Skeletal muscle tissue (tissue), 7 donors: ENCODE measurements around the genes ITGB1BP2 and OGT.

GRCh38 chrX:71300937-71302189 lies at the start of gene ITGB1BP2:
TSS of gene ITGB1BP2 (plus strand) at chrX:71301750.
- PRO-cap, 3 experiments: peak in 2 of 3 experiments; most common plus-strand start chrX:71301750 (in 2); most common minus-strand start chrX:71301574 (in 1)
- RAMPAGE, long total RNA: no peak
- RRBS, 2 experiments: no CpG with 5 or more reads among the region's 13 CpGs

DNA sequence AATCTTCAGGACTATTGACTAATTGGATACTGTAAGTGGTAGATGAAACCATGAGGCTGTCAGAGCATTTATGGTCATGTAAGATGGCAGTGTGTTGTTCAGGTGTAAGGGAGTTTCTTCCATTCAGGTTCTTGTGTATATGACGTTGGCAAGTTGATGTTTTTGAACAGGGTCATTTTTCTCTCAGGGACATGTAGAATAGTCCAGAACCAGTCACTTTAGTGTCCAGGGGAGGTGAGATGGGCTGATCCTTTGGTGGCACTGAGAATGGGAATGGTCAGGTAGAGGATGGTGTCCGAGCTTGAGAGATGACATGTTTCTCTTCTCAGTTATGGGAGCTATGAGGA lies 69.4 kb upstream of the OGT start:
- PRO-cap, 3 experiments: no peak in any of the 3 experiments
- RAMPAGE, long total RNA: no peak
- RRBS, 2 experiments: no CpG with 5 or more reads among the region's 2 CpGs

- PRO-cap, 3 experiments: peak in 3 of 3 experiments; most common plus-strand start chrX:71533073 (in 2)
- RAMPAGE, long total RNA: start-site peak on the plus strand at chrX:71533072-71533125, 249 and 94 reads in 2 replicates
- RRBS, 2 experiments: 6 to 21% methylated on average over 4 of the region's 35 CpGs
Measured at GRCh38 chrX:71533006-71533604, at the start of gene OGT. TSS of gene OGT (plus strand) at chrX:71533104.

DNA sequence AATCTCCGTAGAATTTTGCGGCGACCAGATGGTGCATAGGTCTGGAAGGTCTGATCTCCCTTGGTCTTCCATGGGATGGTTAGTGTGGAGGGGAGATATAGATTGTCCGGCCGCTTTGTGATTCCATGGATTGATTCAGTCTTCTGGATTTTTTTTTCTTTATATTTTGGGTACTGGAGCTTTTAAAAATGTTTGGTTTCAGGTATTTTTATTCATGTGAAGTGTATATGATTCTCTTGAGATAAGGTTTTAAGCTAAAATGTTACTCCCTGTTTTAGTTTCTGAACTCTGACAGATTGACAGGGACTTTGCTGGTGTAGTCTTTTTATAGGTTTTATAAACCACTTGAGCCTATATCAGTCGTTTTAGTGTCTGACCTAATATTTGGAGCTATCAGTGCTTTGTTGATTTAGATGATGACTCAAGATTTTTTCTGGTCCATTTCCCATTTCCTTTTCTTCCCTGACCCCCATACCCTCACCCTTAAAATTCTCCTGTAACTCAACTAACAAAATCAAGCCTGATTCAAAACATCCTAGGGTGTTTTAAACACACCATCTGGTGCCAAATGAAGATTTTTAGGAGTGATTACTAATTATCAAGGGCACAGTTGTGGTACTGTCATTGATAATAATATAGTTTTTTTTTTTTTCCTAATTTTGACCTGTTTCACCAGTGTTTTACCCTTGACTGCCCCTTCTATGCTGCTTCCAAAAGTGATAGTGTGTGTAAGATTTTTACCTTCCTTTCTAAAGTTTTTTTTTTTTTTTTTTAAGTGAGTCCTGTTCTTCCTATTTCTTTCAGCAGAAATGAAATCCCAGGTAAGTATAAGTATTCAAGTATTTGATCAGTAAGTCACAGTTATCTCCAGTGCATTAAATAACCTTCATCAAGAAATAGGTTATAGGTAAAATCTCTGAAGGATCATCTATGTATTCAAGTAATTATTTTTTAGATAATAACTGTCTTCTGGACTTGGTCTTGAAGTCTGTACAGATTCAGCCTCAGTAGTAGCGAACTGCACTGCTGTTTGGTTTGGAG lies 3.9 kb upstream of the GCNA start:
- PRO-cap, 3 experiments: no peak in any of the 3 experiments
- RAMPAGE, long total RNA: no peak
- RRBS, 2 experiments: no CpG with 5 or more reads among the region's 7 CpGs

DNA sequence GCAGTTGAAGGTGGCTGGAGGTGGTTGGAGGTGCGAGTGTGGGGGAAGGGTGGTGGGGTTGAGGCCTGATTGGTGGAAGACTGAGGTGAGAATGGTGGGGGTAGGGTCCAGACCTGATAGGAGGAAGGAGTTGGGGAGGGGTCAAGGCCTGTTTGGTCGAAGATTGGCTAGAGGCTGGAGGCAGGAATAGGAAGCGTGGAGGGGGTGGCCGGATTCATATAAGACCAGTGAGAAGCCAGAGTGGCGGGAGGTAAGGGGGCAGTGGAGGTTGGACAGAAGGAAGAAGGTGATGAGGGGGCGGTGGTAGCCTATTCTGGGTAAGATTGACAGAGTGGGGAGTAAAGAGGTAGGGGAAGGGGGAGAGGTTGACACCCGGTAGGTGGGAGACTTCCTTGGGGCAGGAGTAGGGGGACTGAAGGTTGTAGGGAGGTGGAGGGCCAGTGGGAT lies 1.5 kb downstream of the GCNA start:
- PRO-cap, 3 experiments: no peak in any of the 3 experiments
- RAMPAGE, long total RNA: no peak
- RRBS, 2 experiments: no CpG with 5 or more reads among the region's 7 CpGs

GRCh38 chrX:71616998-71617899 lies 1.1 kb downstream of the CXCR3 start:
- PRO-cap, 3 experiments: no peak in any of the 3 experiments
- RAMPAGE, long total RNA: no peak
- RRBS, 2 experiments: 73 to 74% methylated on average over 5 to 6 of the region's 32 CpGs

DNA sequence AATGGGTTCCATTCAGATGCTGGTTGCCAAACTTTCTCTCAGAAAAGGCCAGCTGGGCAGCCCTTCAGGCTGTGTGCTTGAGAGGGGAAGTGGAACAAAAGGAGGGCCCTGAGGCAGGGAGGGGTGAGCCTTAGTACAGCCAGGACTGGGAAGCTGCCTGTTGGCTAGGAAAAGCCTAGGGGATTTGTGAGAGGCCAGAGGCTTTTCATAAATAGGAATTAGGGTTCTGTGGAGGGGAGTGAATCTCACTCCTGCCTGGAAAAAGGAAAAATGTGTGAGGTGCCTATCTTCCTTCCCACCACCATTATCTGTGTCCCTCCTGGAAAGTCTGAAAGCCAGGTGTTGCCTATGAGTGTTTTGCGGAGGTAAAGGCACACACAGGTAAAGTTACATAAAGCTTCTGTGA lies 25.0 kb downstream of the NHSL2 start:
- PRO-cap, 3 experiments: no peak in any of the 3 experiments
- RAMPAGE, long total RNA: no peak
- RRBS, 2 experiments: no CpG with 5 or more reads among the region's 1 CpG

DNA sequence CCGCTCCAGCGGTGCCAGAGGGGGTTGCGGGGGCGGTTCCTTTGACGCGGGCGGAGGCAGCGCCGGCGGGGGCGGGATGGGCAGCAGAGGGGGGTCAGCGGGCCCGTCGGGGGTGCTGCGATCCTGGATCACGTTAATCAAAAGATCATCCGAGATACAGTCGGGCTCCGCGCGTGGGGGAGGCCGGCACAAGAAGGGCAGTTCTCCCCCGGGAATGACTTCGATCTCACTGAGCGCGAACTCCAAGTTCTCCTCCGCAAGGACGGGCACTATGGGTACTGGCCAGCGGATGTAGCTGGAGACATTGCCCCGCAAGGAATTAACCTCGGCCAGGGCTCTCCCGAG lies 50.5 kb upstream of the PIN4 start:
- PRO-cap, 3 experiments: no peak in any of the 3 experiments
- RAMPAGE, long total RNA: no peak
- RRBS, 2 experiments: 0 to 5% methylated on average over 3 to 6 of the region's 32 CpGs

- PRO-cap, 3 experiments: no peak in any of the 3 experiments
- RAMPAGE, long total RNA: no peak
- RRBS, 2 experiments: no CpG with 5 or more reads among the region's 6 CpGs
Measured at GRCh38 chrX:72144133-72144716, 37.3 kb upstream of the PIN4 start.

- PRO-cap, 3 experiments: no peak in any of the 3 experiments
- RAMPAGE, long total RNA: no peak
- RRBS, 2 experiments: 2 to 4% methylated on average over 51 to 60 of the region's 126 CpGs
Measured at GRCh38 chrX:72306305-72307509, 993 bp upstream of the CITED1 start.

GRCh38 chrX:72422167-72423020 lies 116.7 kb upstream of the CITED1 start:
- PRO-cap, 3 experiments: no peak in any of the 3 experiments
- RAMPAGE, long total RNA: no peak
- RRBS, 2 experiments: no CpG with 5 or more reads among the region's 2 CpGs

DNA sequence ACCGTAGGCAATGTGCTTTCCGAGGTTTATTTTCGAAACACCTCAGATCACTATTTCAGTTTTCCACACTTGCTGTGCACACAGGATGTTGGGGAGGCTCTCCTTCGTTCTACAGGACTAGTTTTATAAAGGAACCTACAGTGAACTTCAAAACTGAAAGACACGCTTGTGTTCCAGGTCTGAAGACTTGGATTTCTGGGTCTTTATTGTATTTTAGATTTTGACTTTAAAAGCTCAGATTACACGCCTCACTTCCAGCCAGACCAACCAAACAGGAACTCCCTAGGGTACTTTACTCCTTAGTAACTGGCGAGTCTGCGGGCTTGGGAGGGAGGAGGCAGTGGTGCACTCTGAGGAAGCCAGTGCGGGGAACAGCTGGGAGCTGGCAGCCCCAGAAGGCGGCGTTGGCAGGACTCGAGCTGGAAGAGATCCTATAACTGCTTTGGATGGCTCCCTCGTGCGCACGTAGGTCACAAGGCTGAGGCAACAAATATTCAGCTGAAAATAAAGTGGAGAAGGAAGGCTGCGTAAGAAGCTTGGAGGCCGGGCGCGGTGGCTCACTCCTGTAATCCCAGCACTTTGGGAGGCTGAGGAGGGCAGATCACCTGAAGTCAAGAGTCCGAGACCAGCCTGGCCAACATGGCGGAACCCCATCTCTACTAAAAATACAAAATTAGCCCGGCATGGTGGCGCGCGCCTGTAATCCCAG lies 431 bp upstream of the PHKA1 start:
- PRO-cap, 3 experiments: peak in 2 of 3 experiments; most common plus-strand start position 507 of the sequence (in 1); most common minus-strand start position 317 of the sequence (in 1)
- RAMPAGE, long total RNA: no peak
- RRBS, 2 experiments: no CpG with 5 or more reads among the region's 25 CpGs

DNA sequence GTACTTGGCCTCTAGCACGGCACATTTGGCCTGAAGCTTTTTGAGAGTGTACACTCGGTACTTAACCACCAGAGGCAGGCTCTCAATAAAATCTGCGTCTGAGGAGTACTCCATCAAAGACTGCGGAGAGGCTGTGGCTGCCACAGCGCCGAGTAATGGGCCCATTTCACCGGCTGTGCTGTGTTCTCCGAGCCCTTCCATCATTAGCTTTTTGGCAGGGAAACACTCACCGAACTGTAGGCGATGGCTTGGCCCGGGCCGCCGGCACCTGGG lies 48.3 kb upstream of the PABPC1L2A start:
- PRO-cap, 3 experiments: no peak in any of the 3 experiments
- RAMPAGE, long total RNA: no peak
- RRBS, 2 experiments: 19 to 36% methylated on average over 5 of the region's 13 CpGs

DNA sequence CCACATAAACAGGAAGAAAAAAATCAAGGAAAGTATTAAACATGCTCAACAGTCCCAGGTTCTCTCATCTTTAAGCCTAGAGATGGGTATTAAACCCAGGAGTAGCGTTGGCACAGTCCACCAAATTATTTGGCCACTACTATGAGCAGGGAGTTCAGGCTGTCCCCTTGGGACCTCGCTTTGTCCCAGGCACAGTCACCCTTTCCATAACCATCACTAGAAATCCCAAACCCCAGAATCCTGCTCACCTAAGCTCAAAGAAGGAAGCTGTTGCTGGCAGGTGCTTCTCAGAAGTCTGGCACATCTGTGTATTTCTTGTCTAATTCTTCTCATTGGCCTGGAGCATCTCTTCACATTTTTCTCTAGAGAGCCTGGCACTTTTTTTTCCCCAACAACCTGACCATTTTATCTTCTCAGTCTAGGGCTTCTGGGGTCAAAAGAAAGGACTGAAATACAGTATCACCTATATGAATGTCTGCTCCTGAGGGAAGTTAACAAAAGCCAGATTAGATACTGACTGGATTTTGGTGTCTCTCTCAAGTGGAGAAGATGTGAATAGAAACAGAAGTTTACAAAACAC lies 263.0 kb downstream of the CHIC1 start:
- PRO-cap, 3 experiments: no peak in any of the 3 experiments
- RAMPAGE, long total RNA: no peak
- RRBS, 2 experiments: no CpG with 5 or more reads among the region's 2 CpGs

DNA sequence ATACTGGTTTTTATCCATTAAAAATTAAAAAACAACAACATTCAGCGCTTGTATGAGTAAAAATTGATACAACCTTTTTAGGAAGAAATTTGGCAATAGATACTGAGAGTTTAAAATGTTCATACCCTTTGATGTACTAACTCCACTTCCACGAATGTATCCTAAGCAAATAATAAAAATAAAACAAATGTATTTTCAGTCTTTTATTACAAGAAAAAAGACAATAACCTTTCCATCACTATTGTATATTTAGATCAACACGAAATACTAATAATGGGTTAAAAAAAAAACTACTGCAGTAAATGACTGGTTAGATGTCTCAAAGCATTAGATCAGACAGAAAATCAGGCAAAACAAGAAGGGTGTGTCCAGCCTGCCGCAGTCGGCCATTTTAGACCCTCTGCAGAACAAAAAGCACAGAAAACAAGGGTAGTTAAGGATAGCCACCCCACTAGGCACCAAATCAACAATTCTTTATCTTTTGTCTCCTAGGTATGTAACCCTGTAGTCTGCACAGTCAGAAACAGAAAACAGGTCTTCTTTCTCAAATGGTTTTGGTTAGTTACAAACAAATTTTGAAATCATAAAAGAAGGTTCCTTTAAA lies 13.6 kb upstream of the ZCCHC13 start:
- PRO-cap, 3 experiments: peak in 1 of 3 experiments; most common plus-strand start position 417 of the sequence (in 1)
- RAMPAGE, long total RNA: no peak
- RRBS, 2 experiments: no CpG with 5 or more reads among the region's 5 CpGs

- PRO-cap, 3 experiments: peak in 2 of 3 experiments; most common plus-strand start chrX:74536606 (in 1); most common minus-strand start chrX:74536329 (in 1)
- RAMPAGE, long total RNA: no peak
- RRBS, 2 experiments: 4 to 17% methylated on average over 20 to 28 of the region's 64 CpGs
Measured at GRCh38 chrX:74536182-74537077, 78.0 kb downstream of the RLIM start.

- PRO-cap, 3 experiments: no peak in any of the 3 experiments
- RAMPAGE, long total RNA: no peak
- RRBS, 2 experiments: no CpG with 5 or more reads among the region's 7 CpGs
Measured at GRCh38 chrX:75155269-75155746, 775 bp downstream of the ABCB7 start.

GRCh38 chrX:75522426-75522839 lies 404 bp downstream of the ZDHHC15 start:
- PRO-cap, 3 experiments: no peak in any of the 3 experiments
- RAMPAGE, long total RNA: no peak
- RRBS, 2 experiments: no CpG with 5 or more reads among the region's 7 CpGs

GRCh38 chrX:75744469-75744825 lies 40.6 kb downstream of the MAGEE2 start:
- PRO-cap, 3 experiments: no peak in any of the 3 experiments
- RAMPAGE, long total RNA: no peak
- RRBS, 2 experiments: no CpG with 5 or more reads among the region's 1 CpG

- PRO-cap, 3 experiments: no peak in any of the 3 experiments
- RAMPAGE, long total RNA: no peak
- RRBS, 2 experiments: no CpG with 5 or more reads among the region's 18 CpGs
Measured at GRCh38 chrX:76840836-76841449, 413.4 kb downstream of the MAGEE1 start.